M059J (cell line): ENCODE data around the gene ADTRP.

GRCh38 chr6:11282647-11283202, 50.3 kb upstream of the NEDD9 start:
- RAMPAGE, long total RNA, result no peak

DNA sequence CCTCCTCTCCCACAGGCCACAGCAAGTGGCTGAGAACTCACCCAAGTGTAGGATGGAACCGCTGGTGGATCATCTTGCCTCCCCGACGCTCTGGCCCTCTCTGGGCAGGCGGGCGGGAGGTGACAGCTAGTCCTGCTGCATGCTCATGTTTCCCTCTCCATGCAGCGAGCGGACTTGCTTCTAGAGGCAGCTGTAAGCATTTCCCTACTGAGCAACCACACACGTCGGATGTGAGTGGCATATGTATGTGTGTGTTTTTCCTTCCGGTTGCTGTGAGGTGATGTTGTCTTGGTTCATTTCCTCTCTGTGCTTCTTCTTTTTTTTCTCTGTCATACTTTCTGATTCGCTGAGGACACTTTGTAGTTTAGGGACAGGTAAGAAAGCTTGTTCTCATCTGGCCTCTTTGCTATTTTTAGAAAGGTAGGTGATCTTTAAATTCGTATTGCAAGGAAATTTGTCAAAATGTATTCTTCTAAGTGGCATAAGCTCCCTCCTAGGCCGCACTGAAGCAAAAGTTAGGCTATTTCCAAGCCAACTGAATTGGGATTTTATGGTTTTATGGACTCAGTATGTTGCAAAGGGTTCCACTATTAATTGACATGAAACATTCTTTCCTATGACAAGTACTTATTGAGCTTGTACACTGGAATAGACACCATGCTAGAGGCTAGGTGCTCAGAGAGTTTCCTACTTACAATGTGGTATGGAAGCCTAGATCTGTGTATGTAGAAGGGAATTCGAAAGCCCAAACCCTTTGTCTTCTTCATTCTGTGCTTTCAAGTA, 149.8 kb upstream of the NEDD9 start:
- RAMPAGE, long total RNA, result no peak

GRCh38 chr6:11392477-11393410, 144.8 kb upstream of the TMEM170B start:
- RAMPAGE, long total RNA, result no peak

GRCh38 chr6:11398526-11398918, 139.0 kb upstream of the TMEM170B start:
- RAMPAGE, long total RNA, result no peak

GRCh38 chr6:11401985-11402195, 135.7 kb upstream of the TMEM170B start:
- RAMPAGE, long total RNA, result no peak

DNA sequence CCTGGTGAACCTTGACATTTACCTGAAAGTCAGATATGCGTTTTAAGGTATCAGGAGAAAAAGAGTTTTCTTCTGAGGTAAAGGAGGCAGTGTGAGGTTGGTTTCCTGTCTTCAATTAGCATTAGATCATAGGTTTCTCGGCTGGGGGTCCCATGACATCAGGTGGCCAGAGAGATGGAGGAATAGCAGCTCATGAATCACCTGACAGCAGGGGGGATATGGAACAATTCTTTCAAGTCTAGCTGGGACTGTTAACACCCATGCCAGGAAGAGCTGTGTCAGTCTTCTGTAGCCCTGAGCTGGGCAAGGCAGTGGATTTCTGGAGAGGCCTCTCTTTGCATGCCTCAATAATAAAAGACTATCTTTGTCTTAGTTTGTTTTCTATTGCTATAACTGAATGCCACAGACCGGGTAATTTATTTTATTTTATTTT, 107.9 kb upstream of the TMEM170B start:
- RAMPAGE, long total RNA, result no peak

DNA sequence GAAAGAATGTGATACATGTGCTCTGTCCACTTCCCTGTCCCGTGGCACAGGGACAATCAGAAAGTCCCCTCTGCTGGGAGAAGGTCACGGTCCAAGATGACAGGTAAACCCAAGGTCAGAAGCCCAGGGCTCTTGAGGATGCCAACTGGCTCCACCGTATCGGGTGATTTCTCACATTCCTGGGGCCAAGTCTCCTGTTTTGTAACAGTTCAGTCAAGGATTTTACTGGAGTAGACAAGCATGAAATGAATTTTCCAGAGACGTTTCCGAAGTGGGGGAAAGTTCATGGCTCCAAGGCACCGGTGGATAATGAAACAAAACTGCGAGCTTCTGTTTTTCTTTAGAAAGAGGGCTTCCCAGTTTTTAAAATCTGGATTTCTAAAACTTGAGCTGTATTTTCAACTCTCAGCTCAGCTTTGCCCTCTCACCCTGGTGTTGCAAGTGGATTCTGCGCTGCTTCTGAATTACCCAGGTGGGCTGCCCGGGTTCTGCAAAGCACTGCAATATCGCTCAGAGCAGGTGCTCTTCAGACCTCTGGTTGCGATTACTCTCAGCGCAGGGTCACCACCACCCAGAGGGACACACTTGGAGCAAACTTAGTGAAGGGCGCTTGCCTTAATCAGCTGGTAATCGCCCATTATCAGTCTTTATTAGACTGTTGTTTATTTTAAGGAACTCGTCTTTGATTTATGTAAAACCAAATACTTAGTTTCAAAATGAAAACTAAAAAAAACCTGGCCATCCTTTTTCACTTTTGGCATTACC, 64.3 kb upstream of the TMEM170B start:
- RAMPAGE, long total RNA, result no peak

DNA sequence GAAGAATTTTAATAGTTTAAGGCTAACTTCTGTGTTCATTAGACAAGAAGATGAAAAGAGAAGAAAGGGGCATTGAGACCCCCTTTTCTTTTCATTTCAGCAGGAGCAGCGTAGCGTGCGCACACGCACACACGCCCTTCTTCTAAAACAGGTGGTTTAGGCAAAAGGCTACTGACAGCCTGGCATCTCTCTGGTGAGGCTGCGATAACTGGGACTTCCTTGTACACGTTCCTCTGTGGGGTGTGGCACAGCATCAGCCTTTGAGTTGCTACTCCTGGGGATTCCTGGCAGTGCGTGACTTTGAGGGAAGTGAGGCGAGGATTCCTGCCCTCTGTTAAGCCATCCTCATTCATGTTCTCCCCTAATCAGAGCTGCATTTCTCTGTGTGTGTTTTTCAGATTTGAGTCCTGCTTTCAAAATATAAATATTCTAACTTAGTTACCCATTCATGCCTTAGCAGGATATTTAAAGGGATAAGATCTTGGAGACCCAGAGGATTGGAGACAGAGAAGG, 94.7 kb downstream of the TMEM170B start:
- RAMPAGE, long total RNA, result no peak

GRCh38 chr6:11766337-11766990, 12.1 kb downstream of the ADTRP start:
- RAMPAGE, long total RNA, result no peak

GRCh38 chr6:11778468-11779051, at the start of gene ADTRP:
Gene ADTRP, minus strand, starts transcription at chr6:11778803.
- RAMPAGE, long total RNA, result no peak

DNA sequence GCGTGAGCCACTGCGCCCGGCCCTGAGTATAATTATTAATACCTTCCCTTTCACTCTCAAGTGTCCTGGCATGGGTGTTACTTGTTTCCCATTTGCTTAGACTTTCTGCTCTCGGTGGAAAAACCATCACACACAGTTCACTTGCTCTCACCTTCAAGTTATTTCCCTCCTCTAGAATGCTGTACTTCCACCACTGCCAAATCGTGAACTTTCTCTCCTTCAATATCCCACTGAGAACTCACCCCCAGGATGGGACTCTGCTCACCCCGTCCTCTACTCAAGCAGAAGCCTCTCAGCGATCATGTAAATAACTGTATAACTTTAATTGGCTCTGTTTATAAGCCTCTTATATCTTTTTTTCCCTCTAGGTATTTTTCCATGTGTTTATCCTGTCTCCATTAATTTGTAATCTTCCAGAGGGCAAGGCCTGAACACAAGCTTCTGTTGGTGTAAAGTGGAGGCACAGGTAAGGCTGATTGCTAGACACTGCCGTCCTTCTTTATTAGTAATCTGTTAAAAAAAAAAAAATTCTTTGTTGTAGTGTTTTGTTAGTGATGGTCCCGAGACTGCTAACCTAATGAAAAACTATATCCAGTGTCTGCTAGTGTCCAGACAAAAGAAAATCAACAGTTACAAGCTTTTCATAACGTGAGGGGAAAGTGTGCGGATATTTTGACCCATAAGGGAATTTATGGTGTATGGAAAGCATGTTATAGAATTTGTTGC, 4.4 kb upstream of the HIVEP1 start:
- RAMPAGE, long total RNA, result no peak

- RAMPAGE, long total RNA, result no peak
Measured at GRCh38 chr6:12012875-12013369, 810 bp downstream of the HIVEP1 start.

- RAMPAGE, long total RNA, result no peak
Measured at GRCh38 chr6:12019677-12020549, 7.8 kb downstream of the HIVEP1 start.

- RAMPAGE, long total RNA, result no peak
Measured at GRCh38 chr6:12140278-12141126, 128.4 kb downstream of the HIVEP1 start.

DNA sequence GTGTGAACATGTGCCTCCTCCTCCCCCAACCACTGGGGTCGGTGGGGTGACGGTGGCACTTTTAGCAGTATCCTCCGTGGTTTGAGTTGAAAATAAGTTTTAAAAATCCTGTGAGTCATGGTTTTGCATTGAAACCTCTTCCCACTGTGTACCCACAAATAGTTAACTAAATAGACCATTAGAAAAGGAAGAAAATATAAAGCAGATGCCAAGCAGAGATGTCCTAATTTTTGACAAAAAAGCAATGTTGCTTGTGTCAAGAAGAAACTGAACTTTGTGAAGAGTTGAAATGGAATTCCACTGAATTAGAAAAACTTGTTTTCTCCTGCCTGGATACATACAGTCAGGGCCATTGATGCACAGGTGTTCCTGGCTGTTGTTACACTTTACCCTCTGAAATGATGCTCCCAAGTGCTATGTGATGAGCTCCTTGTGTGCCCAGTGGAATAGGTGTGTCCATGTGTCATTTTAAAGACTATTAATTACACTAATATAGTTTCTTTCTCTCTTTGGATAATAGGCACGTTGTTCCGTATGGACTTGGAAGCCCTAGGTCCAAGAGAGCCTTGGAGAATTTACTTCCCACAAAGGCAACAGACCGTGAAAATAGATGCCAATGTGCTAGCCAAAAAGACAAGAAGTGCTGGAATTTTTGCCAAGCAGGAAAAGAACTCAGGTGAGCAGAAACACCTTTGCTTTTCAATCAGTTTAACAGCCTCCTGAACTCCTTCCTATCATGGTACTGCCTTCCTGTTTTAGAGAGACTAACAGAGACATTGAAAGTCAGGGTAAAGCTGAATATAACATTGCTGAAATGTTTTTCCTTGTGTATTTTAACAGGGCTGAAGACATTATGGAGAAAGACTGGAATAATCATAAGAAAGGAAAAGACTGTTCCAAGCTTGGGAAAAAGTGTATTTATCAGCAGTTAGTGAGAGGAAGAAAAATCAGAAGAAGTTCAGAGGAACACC, 3.5 kb downstream of the EDN1 start:
- RAMPAGE, long total RNA, result no peak

DNA sequence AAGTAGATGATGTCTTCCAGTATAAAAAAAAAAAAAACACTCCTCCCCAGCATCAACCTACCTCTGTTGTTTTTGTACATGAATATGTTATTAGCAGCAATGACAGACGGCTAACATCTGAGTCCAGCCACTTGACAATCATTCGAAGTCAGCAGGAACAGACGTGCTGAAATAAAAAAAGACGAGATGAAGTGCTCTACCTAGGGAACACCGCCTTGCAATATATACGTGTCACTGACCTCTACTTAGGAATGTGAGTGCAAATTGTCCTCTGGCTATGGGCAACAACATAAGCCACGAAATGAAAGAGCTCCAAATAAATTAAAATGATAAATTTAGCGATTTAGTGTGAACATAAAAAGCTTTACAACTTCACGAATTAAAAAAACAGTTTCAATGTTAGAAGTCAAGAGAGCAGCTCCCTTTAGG, 23.1 kb downstream of the EDN1 start:
- RAMPAGE, long total RNA, result no peak

- RAMPAGE, long total RNA, result no peak
Measured at GRCh38 chr6:12324290-12324609, 34.1 kb downstream of the EDN1 start.

DNA sequence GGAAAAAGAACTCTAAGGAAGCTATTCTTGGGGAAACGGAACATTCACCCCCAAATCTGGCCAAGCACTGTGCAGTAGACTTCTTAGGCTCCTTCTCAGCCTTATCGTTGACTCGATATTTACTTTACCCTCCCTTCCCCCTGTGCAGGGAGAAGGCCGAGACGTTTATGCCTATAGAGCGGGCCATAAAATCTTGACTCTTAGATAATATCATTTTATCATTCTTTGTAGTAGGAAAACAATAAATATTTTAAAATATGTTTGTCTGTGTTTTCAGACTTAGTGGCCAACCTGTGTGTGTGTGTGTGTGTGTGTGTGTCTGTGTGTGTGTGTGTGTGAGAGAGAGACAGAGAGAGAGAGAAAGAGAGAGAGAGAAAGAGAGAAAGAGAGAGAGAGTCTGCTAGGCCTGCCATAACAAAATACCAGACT, 74.1 kb downstream of the EDN1 start:
- RAMPAGE, long total RNA, result no peak

DNA sequence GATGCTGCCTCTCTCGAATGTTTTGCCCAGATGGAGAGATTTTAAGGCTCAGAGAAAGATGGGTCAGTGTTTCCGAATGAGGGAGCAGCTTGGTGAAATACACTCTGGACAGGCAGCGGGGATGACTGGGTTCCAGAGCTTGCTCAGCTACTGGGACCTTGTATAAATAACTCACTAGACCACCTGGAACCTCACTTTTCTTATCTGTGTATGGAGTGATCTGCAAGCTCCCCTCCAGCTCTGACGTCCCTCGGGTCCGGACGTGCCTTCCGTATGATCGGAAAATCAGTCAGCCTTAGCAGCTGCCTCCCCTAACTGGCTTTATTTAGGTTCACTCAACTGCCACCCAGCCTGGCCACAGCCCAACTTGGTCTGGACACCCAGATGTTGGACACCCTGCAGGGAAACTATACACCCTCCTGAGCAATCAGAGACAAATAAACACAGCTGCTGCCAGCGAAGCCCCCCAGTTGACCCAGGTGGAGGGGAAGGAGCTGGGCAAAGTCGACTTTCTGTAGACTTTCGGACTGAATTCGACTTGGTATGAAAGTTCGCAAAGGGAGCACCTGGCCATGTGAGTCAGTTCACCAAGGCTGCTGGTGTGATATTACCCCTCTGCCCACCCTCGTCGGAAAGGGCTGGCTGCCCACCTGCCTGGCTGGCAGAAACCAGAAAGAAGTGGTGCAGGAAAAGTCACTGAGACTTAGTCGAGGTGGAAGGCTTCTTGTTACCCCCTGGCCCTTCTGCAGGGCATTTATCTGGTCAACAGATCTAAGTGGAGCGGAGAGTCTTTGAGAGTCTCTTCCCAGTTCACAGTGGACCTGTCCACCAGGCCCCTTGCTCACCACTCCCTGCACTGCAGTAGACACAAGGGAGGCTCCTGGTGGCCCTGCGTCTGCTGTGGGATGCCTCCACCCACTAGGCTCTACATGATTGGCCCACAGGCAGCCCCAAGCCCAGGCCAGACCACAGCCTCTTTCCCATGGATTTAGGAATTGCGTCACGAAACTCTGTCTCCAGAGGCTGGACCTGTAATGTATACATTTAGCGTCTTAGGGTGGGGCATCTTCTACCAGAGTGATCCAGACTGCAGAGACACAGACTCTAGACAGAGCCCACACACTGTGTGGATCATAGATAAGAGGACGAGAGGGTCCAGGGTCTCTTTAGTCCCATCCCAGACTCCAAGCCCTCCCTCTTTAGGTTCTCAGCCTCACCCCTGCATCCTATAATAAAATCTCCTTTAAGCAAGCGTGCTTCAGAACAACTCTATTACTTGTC, 28.7 kb downstream of the TBC1D7 start:
- RAMPAGE, long total RNA, result no peak

GRCh38 chr6:13303153-13303561, 25.2 kb downstream of the TBC1D7 start:
- RAMPAGE, long total RNA, result no peak